Fibroblast of villous mesenchyme (primary cell): ENCODE measurements around a stretch of chr1.

- CAGE, long polyA plus RNA: no peak
Measured at GRCh38 chr1:59533873-59534514, 237.1 kb downstream of the FGGY start.

DNA sequence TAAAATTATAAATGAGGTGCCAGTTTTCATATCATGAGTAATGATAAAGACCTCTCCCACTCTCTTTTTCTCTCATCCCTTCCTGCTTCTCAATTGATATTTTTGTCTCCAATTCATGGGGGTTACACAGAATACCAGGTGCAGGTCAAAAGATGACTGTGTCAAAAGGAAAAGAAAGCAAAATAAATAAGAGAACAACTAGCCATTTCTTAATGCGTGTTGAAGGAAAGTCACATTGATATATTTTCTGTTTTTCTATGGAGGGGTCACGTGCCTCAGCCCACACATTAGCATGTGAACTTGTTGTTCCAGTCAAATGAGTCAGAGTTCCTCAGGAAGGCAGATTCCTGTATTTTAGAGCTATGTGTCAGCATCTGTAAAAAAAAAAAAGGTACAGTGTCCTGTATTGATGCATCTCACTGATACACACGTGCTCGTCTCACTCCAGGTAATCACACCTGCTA, 64.2 kb upstream of the HOOK1 start:
- CAGE, long polyA plus RNA: no peak

DNA sequence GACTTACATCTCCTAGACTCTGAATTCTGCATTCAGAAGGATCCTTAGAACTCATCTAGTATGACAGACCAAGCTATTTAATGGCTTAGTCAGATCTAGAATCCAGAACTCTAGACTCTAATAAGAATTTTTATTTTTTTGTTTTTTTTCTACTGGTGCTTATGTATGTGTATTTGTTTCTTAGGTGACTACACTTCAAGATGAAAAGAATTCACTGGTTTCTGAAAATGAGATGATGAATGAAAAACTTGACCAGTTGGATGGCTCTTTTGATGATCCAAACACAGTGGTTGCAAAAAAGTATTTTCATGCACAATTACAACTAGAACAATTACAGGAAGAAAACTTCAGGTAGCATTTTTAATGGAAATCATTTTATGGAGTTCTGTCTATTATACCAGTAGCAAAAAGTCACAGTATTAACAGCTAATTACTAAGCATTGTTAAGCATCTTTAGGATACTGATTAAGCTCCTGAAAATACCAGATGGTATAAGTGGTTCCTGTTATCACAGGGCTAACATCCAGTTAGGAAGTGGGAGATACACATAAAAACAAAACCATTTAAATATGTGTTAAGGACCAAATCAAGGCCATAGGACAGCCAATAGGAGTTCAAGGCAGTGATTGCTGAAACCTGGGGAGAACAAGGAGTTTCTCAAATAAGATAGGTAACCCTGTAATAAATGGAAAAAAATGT, 28.6 kb downstream of the HOOK1 start:
- CAGE, long polyA plus RNA: no peak

GRCh38 chr1:60147865-60148259, 74.3 kb upstream of the C1orf87 start:
- CAGE, long polyA plus RNA: no peak

DNA sequence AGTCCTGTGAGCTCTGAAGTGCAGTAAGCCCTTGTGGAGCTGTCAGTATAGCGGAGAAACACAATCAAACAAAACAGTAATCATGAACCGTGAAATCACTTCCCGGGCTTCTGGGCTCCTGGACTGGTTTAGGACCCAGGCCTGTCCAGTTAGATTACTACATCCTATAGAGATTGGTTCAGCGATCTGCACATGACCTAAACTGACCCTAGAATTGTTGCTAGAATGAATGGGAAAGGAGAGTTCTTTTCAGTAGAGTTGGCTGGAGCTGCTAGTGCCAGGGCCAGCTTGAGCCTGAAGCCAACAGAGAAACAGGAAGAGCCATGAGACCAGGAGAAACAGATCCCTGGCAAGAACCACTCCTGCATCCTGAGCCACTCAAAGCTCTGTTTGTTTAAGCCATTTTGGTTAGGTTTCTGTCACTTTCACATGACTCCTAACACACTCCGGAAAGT, 474.2 kb upstream of the C1orf87 start:
- CAGE, long polyA plus RNA: no peak

- CAGE, long polyA plus RNA: no peak
Measured at GRCh38 chr1:60911723-60912387, 170.5 kb upstream of the NFIA start.

DNA sequence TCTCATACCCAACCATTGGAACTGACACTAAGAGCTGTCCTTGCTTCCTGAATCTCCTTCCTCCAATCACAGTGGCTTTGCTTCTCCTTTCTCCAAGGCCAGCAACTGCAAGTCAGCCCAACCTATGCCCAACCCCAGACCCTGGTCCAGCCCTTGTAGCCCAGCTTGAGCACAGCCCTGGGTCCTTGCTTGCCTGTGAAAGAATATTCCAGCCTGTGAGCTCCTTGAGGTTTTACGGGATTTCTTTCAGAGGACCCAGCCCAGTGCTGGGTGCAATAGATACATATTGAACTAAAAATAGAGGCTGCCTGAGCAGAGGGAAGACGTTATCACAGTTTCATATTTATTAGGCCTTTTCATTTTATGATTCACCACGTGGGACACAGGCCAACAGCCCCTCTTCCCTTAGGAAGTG, 92.6 kb upstream of the NFIA start:
- CAGE, long polyA plus RNA: no peak

DNA sequence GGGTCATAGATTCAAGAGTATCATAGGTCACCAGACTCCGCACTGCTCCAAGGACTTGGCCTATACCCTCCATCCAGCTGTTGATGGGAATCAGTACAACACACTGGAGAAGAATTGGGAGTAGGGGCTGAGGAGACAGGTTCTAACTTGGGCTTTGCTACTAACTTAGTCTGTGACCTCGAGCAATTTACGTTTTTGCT, 84.9 kb upstream of the NFIA start:
- CAGE, long polyA plus RNA: no peak

GRCh38 chr1:61050956-61051625, 31.3 kb upstream of the NFIA start:
- CAGE, long polyA plus RNA: no peak

- CAGE, long polyA plus RNA: no peak
Measured at GRCh38 chr1:61051918-61052549, 30.3 kb upstream of the NFIA start.

DNA sequence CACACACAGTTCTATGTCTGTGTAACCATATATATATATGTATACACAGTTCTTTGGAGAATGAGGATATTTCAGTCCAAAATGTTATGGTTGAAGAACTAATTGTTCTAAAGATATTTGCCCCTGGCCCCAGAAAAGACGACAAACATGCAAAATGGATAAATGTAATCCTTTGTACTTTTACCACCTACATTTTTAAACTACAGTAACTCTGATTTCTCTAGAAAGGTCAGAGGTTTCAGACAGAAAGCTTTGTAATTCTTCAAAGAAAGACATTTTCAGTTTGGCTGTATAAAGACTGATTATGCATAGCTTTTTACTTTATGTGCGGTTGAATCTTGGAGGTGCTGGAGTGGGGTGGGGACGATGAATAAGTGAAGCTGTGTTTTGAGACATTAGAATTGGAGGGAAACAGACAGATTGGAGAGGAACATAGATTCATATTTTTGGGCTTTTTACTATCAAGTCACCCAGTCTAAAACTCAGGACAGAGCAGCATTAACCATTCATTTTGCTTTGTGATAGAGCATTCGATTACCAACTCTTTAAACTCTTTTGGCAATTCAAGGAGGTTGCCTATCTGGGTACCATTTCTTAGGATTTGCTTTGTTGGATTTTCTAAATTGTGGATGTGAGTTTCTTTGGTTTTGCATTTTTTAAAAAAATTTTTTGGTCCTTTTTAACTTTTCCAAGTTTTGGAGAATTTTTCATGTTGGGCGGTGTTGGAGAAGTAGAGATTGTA, 16.7 kb downstream of the NFIA start:
- CAGE, long polyA plus RNA: no peak

- CAGE, long polyA plus RNA: no peak
Measured at GRCh38 chr1:61100861-61102237, 19.0 kb downstream of the NFIA start.

DNA sequence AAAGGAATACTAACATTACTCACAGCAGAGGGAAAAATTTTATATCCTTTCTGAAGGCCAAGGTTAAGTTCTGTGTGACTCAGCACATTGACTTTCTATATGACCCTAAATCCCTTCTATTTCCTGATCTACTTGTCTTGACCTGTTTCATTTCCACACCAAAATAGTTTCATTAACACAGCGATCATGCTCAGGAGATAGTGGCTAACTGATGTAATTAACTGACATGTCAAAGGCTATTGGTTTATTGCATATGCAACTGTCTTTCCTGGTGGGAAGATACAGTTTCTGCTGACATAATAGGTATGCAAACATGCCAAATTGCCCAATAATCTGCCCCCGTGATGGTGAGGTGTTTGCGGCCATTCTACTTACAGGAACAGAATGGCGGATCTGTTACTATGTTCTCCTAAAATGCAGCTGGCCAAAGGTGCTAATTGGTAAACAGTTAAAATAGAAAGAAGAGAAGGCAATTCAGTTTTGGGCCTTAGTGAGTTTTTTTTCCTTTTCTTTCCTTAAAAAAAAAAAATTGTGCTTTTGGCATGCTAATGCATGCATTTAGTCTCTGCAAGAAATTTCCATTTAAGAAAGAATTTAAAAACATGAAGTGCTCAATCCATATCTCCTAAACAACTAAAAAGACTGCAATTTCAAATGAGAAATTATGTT, 59.4 kb downstream of the NFIA start:
- CAGE, long polyA plus RNA: no peak

DNA sequence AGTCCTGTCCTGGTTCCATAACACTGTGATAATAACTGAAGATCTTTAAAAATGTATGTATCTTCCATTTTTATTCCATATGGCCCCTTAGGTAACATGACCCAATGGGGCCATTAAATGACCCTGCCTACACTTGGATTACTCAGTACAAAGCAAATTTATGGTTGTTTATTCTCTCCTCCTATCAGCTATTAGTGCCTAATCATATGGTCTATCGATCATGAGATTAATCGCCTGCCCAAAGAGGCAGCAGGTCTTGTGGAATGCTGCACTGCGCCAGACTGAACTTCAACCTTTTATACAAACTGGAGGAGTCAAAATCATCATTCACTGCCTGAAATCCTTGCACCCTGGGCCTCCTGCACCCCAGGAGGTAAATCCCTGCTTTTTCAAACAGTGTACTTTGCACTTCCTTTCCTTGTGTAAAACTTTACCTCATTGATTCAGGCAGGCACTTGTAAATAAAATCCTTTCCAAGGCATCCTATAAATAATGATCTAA, 69.7 kb downstream of the NFIA start:
- CAGE, long polyA plus RNA: no peak

GRCh38 chr1:61184523-61184899, 102.2 kb downstream of the NFIA start:
- CAGE, long polyA plus RNA: no peak

GRCh38 chr1:61227761-61228701, 145.7 kb downstream of the NFIA start:
- CAGE, long polyA plus RNA: no peak

- CAGE, long polyA plus RNA: no peak
Measured at GRCh38 chr1:61448484-61449550, 276.1 kb downstream of the TM2D1 start.

DNA sequence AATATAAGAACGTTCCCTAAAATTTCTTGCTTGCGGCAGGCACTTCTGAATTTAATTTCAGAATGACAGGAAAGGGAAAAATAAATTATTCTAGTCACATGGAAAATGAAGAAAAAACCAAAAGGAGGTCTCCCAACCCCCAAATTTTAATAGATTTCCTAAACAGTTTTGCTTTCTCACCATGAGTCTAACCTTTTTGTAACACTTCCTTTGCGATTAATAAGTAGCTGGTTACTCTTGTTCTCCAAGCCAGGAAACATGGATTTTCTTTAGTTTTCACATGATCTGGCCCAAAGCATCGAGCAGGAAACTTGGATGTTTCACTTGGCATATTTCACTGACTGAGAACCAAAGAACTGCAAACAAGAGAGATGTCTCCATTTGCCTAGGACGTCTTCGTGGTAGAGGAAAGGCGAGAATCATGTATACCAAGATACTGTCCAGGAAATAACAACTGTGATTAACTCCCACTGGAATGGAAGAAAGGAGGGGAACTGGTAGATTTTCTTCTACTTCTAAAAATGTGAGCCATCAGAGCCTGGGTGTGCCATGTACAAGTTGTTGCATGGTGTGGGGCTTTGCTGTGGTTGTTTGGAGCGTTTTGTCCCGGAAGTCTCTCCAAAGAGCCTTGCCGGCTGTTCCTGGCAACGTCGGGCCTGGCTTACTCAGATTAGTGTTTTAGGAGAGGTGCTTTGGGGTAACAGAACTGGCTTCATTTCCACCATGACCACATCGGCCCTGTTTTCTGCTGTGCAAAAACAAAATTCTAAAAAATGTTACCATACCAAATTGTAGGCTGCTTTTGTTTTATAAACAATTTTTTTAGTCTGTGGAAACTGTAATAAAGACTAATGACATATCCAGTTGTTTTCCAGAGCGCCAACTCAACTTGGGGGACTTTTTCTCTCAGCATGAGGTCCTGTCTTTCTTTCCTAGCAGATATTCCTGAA, 118.5 kb downstream of the TM2D1 start:
- CAGE, long polyA plus RNA: no peak

- CAGE, long polyA plus RNA: no peak
Measured at GRCh38 chr1:61641050-61642202, 83.5 kb downstream of the TM2D1 start.

- CAGE, long polyA plus RNA: no peak
Measured at GRCh38 chr1:61973113-61973797, 221.4 kb upstream of the L1TD1 start.